Mesenteric fat pad (tissue), 1 donor: ENCODE measurements around the gene GPR107.

- PRO-cap = no peak
These were observed 173.7 kb downstream of the C9orf50 start for GRCh38 chr9:129447068-129447728.

- PRO-cap = no peak
These were observed 161.3 kb downstream of the C9orf50 start for GRCh38 chr9:129459586-129459919.

- PRO-cap = no peak
These were observed 155.9 kb downstream of the C9orf50 start for GRCh38 chr9:129464819-129465556.

DNA sequence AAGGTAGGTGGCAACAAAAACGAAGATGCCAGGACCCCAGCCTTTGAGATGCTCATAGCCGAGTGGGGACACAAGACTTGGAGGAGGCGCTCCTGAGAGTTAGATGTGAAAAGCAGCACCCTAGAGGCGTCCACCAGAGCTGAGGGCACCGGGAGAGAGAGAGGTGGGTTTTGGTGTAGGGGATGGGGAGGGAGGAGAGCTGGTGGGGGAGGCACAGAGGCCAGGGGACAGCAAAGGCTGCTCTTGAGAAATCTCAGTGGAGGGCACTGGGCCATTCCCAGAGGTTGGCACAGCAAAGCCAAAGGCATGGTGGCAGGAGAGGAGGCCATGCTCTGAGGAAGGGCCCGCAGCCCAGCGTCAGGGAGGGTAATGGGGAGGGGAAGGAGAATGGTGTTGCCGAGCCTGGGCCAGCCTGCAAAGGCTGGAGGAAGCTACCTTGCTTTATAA lies 135.6 kb downstream of the C9orf50 start:
- PRO-cap = no peak

DNA sequence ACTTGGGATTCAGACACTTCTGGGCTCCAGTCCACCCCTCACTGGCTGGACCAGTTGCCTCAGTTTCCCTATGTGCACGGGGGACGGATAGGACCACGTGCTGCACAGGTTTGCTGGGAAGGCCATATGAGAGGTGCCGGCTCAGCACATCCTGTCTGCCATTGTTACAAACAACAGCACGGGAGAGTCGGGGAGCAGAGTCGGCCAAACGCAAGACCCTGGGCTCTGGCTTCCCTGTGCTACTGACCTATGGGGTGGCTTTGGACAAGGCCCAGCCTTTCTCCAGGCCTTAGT lies 133.3 kb downstream of the C9orf50 start:
- PRO-cap = no peak

- PRO-cap = no peak
These were observed 72.4 kb downstream of the C9orf50 start for GRCh38 chr9:129548387-129548916.

DNA sequence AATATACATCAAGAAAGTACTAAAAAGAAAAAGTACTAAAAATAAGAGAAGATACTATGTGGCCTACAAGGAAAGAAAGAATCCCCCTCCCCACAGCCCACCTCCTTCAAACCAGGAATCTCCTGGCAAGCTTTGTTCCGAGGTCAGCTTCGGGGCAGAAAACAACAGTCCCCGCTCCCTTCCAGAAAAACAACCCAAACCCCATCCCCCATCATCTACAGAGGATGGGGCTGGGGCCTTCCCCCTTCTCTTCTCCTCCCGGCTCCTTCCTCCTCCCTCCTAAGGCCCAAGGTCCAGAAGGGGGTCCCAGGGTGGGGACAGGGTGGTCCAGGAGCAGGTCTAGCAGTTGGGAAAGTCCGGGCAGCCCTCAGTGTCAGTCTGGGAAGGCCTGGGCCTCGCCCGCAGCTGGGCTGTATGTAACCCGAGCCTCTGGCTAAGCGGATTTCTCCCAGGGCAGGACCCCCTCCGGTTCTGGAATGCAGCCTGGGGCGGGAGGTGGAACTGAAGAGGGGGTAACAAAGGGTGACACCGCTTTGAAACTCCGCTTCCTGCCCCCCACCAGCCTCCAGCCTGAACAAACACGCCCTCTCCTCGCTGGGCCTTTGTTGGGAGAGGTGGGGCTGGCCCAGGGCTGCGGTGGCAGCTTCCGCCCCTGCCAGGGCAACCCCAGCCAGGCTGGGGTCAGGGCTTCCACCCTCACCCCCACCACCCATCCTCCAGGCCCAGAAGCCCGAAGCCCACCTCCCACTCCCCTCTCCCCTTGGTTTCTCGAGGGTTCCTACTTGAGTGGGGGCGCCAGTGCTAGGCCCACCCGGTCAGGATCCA lies 63.6 kb downstream of the C9orf50 start:
- PRO-cap = no peak

GRCh38 chr9:129586708-129587110 lies 34.2 kb downstream of the C9orf50 start:
- PRO-cap = no peak

DNA sequence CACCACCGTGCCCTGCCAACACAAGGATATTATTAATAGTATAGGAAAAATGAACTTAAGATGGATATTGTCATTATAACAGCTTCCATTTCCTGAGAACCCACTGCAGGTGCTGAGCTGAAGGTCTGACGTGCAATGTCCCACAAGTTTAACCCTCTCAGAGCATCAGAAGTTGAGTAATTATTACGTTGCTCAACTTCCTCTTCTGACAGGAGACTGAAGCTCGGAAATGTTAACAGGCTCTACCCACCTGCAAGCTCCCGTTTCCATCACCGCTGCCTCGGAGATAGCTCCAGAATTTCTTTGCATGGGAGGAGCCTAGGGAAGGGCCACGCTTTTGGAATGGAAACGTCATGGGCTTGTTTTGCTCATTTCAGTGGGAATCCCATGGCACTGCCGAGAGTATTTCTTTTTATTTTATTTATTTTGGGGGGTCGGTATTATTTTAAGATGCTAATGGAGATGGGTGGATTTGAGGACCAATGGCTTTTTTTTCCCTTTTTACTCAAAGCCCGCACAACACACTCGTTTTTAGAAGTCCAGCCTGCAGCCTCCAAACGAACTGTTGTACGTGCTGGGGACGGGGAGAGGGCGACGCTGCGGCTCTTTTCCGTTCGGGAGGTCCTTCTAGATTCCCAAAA lies 932 bp upstream of the NTMT1 start:
- PRO-cap = no peak

DNA sequence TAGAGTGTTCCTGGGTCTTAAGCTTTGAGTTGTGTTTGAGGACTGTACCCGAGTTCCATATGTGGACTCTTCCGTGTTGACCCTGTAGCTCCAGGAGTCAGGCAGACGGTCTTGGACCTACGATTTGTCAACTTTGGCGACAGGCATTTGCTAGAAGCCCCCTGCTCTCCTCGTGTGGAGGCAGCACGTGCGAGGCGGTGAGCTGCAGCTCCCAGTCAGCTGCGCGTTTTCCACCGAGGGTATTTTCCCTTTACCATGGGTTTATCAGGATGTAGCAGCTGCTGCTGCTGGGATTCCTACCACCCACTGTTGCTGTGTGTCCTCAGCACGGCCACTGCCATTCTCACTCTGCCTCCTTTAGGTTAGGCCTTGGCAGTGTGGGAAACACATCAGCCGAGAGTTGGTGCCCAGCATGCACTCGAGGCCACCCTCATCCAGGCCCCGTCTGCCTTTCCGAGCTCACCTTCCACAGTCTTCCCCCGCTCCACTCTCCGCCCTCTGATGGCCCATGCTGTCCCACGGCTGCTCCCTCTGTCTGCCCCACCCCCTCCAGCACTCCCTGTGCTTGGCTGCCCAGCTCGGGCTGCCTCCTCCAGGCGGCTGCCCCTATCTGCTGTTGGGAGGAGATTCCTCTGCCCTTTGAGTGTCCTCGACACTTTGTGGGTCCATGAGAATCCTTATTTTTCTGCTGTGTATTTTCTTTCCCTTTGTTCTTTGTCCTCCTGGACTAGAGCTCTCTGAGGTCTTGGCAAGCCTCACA lies 4.8 kb downstream of the NTMT1 start:
- PRO-cap = no peak

- PRO-cap = no peak
These were observed 6.9 kb downstream of the ASB6 start for GRCh38 chr9:129635098-129635498.

- PRO-cap = no peak
These were observed 581 bp downstream of the PRRX2 start for GRCh38 chr9:129665930-129666526.

- PRO-cap = no peak
These were observed 32.3 kb downstream of the PRRX2 start for GRCh38 chr9:129697622-129698242.

DNA sequence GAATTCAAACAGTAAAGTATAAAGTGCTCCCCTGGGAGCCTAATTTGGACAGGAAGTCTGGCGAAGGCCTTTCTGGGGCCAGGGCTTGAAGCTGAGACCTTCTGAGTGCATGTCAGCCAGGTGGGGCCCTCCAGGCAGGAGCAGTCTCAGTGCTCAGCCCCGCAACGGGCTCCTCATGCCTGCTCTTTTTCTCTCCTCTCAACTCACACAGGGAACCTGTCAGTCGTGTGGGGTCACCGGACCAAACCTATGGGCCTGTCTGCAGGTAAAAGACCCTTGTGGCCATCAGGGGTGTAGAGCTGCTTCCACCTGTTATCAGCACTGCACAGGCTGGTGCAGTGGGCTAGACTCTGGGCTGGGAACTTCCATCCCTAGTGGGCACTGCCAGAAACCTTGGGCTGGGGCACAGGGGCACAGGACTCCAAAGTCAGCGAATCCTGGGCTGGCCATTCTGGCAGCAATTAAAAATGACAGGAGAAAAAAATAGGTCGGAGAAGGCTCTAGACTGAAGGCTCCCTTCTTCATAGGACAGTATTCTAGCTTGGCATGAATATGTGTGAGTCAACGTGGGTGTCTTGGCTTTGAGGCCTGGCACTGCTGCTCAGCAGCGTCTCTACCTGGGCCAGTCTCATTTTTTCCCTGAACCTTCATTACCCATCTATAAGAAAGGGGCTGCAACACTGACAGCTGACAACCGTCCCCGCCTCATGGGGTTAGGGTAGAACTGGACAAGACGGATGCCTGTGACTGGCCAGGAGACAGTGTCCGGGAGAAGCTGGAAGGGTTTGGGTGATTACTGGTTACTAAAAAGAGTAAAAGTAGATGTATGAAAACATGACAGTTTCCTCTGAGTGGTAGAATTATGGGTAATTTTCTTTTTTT lies 21.1 kb downstream of the USP20 start:
- PRO-cap = no peak

DNA sequence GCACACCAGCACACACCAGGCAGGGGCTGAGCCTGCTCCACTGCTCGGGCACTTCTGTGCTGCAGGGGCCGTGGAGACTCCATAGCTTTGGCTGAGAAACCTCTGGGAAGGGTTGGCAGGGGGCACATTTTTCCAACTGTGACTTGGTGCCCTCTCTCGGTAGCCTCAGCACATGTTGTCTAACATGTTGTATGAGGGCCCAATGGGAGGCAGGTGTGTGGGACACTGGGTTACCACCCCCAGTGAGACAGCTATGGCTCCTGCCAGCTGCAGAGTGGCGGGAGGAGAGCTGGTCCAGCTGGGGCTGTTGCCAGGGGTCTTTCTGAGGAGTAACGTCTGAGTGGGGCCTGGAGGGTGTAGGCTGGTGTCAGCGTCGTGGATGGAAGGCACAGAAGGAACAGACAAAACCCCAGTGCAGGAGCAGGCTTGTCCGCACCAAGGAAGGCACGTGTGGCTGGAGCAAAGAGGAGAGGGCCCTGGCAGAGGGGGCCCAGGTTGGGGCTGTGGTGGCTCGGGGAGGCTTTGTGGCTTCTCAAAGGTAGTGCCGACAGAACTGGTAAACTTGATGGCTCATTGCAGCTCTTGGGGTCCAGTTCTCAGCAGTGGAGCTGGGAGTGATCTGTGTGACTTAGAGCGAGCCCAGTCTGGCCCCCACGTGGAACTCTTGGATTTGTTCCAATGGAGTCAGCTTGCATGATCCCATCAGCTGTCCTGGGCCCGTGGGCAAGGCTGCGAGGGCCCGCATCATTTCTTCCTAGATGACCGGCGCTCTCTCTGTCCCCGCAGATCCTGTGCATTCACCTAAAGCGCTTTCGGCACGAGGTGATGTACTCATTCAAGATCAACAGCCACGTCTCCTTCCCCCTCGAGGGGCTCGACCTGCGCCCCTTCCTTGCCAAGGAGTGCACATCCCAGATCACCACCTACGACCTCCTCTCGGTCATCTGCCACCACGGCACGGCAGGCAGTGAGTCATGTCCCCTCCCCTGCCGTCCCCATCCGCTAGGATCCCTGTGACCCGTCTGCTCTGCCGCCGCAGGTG lies 38.9 kb downstream of the USP20 start:
- PRO-cap = no peak

- PRO-cap = no peak
These were observed 55.1 kb downstream of the USP20 start for GRCh38 chr9:129890025-129891110.

DNA sequence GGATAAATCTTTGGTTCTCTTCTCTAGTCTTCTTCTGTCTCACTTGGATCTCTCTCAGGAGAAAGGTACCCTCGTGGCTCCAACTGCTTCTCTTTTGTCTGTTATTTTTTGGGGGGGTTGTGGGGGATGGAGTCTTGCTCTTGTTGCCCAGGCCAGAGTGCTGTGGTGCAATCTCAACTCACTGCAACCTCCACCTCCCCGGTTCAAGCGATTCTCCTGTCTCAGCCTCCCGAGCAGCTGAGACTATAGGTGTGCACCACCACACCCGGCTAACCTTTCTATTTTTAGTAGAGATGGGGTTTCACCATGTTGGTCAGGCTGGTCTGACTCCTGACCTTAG lies 61.0 kb downstream of the USP20 start:
- PRO-cap = no peak

DNA sequence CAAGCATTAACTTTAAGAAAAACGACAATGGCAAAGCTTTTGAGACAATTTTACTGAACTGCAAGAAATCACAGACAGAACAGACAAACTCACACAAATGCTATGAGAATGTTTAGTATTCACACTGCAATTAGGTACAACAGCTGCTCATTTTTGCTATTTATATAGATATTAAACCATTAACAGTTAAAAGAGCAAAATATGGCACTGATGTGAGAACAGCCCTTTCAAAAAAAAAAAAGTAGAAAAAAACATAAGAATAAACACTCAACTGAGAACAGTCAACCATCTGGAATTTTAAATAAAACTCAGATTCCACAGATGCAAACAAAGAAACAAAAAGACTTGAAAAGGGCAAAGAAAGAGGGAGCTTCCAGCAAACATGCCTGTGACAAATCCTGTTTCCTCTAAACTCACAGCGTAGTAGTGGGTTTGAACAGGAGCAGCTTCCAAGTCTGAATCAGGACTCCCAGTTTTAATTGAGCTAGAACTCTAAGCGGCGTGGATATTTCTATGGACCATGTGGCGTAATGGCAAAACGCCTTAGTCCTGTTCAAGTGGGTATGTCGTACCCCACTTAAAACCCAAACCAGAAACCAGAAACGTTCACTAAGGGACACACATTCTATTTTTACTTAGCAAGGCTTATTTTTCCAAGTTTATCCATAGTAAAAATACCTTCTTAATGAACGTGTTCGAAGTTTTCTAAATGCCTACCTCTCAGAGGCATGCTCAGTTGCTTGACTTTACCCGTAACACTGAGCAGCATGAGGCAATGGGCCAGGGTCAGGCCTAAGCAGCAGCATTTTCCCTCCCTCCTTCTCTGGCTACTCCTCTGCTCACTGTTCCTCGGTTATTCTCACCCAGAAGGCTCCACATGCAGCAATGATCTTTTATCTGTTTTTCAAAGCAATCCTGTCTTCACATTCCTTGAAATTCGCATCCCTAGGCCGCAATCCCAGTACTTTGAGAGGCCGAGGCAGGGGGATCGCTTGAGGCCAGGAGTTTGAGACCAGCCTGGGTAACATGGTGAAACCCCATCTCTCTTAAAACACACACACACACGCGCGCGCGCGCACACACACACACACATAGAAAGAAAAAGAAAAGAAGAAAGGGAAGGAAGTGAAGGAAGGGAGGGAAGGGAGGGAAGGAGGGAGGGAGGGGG lies 78.0 kb downstream of the FNBP1 start:
- PRO-cap = no peak

DNA sequence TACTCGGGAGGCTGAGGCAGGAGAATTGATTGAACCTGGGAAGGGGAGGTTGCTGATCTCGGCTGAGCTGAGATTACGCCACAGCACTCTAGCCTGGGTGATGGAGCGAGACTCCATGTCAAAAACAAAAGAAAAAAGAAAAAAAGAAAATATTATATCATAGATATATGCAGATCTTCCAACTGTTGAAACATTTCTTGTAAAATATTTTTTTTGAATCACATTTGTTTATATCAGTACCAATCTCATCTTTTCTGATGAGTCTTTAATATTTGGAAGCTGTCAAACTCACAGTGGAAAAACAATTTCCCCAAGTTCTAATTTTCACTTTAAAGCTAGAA lies 42.6 kb downstream of the FNBP1 start:
- PRO-cap = no peak

DNA sequence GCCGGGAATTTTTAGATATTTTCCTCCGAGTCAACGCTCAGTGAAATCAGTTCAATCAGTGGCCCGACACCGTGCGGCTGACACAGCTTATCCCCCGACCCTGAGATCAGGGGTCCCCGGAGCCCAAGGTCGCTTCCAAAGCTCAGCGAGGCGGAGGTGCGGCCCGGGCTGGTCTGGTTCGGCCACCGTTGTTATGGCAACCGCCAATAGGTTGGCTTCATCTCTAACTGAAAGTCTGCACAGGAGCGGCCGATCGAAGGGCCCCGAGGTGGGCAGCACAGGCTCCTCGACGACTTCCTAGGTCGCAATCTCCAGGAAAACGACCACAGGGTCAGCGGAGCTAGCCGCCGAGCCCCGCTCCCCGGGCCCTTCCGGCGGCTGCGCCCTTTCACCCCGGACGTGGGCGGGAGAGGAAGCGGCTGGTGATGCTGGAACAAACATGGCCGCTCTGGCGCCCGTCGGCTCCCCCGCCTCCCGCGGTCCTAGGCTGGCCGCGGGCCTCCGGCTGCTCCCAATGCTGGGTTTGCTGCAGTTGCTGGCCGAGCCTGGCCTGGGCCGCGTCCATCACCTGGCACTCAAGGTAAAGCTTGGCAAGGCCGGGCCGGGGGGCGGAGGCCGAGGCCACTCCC lies at the start of gene GPR107:
TSS of gene GPR107 (plus strand) at position 413 of the 629 bp plus-strand sequence.
- PRO-cap = bidirectional peak, plus-strand start at position 414 of the sequence, minus-strand start at position 382 of the sequence